A172 (cell line): ENCODE measurements around the genes BTRC and PPRC1.

DNA sequence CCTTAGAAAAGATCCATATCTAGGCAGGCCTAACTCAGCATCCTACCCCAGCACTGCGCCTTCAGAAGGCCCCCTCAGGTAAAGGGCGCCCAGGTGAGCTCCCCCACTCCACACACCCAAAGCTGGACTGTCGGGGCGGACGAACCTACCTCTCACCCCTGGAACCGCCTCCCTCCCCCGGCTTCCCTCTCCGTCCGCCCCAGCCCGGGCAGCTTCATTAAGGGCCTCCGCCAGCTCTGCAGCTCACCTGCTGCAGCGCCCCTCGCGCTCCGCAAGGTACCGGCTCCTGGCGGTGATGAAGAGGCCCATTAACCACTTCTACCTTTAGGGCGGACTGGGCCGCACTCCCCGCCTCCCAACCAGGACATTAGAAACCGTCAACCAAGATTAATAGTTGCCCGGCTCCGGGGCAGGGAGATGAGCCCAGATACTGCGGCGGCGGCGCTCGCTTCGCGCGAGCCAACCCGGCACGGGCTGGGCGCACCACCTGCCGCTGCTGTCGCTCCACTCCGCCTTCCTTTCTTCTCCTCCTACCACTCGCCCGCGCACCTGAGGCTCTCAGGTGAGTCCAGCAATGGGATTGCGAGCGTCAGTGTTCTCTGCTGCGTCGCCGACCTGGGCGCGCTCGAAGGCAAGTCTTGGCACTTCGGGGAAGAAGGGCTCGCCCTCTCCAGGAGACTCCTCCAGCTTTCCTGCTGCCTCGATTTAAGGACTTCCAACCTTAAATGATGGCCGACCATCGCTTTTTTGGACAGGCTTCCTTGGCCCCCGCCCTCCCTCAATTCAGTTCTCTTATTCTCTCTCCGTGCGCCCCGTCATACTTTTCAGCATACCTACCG, 13.7 kb upstream of the KAZALD1 start:
- RAMPAGE, long total RNA: no peak

DNA sequence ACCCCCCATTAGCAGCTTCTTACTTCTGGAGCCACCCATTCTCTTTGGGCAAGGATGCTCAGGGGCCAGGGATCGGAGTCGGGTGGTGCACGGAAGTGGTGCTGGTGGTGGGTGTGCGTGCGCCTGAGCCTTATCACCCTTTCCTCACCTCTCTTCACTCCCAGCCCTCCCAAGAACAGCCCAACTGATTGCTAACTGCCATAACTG, 286 bp downstream of the KAZALD1 start:
- RAMPAGE, long total RNA: no peak

DNA sequence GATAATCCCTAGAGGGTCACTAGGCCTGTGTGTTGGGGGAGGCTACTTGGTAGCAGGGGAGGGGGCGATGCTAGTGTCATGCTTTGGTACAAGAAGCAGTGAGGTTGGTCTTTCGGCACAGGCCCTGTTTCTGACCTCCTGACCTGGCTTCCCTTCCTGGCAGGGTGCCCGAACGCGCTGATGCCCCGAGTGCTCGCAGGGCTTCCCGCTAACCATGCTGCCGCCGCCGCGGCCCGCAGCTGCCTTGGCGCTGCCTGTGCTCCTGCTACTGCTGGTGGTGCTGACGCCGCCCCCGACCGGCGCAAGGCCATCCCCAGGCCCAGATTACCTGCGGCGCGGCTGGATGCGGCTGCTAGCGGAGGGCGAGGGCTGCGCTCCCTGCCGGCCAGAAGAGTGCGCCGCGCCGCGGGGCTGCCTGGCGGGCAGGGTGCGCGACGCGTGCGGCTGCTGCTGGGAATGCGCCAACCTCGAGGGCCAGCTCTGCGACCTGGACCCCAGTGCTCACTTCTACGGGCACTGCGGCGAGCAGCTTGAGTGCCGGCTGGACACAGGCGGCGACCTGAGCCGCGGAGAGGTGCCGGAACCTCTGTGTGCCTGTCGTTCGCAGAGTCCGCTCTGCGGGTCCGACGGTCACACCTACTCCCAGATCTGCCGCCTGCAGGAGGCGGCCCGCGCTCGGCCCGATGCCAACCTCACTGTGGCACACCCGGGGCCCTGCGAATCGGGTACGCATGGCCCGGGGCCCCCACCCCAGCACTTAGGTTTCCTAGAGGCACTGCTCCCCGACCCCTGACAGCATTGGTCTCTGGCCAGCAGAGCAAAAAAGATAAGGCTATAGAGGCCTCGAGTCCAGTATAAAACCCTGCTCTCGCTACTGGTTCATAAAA, 833 bp downstream of the KAZALD1 start:
- RAMPAGE, long total RNA: no peak

DNA sequence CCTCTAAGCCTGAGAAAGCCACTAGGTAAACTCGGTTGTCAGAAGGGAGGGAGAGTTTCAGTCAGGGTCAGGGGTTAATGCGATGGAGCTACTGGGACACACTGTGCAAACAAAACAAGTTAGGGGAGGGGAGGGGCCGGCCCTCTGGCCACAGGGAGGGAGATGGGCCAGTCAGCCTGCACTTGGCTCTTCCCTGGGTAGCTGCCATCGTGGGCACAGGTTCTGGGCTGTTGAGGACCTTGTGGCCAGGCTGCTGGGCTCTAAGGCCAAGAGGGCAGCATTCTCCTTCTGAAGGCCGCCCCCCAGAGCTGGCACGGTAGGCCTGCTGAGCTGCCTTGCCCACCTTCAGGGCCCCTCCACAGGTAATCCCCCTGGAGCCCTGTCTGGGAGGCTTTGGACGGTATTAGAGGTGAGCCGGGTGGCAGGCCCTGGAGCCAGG, 31.3 kb downstream of the KAZALD1 start:
- RAMPAGE, long total RNA: no peak

GRCh38 chr10:101353822-101354981, at the start of gene BTRC:
BTRC (plus strand) TSS chr10:101354165.
- RAMPAGE, long total RNA: no peak

DNA sequence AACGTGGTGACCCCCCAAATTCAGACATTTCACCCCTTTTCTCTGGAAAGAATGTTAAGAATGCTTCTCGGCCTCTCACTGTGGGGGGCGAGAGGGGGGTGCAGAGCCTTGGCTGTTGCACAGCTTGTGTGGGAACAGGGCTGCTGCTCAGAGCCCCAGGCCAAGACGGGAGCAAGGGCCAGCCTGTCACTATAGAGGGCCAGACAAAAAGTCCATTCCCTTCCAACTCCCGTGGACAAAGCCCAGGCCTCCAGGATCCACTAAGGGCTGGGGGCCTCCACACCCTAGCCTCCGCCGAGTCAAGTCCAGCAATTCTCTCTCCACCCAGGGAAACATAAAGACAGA, 26.9 kb downstream of the DPCD start:
- RAMPAGE, long total RNA: no peak

GRCh38 chr10:101781918-101782677, 1.1 kb downstream of the NPM3 start:
- RAMPAGE, long total RNA: no peak

DNA sequence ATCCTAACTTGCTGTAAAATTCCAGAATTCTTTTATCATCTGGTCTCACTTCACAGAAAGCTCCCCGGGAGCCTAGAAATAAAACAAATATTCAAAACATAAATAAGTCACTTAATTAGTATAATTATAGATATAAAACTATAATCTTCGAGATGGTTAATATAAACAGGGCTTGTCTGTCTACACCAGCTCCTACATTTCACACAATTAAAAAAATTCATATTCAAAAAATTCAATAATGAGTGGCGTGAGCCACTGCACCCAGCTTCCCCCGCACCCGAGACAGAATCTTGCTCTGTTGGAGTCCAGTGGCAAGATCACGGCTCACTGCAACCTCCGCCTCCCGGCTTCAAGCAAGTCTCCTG, 3.3 kb upstream of the NPM3 start:
- RAMPAGE, long total RNA: no peak

GRCh38 chr10:101803776-101804280, 14.4 kb downstream of the OGA start:
- RAMPAGE, long total RNA: no peak

DNA sequence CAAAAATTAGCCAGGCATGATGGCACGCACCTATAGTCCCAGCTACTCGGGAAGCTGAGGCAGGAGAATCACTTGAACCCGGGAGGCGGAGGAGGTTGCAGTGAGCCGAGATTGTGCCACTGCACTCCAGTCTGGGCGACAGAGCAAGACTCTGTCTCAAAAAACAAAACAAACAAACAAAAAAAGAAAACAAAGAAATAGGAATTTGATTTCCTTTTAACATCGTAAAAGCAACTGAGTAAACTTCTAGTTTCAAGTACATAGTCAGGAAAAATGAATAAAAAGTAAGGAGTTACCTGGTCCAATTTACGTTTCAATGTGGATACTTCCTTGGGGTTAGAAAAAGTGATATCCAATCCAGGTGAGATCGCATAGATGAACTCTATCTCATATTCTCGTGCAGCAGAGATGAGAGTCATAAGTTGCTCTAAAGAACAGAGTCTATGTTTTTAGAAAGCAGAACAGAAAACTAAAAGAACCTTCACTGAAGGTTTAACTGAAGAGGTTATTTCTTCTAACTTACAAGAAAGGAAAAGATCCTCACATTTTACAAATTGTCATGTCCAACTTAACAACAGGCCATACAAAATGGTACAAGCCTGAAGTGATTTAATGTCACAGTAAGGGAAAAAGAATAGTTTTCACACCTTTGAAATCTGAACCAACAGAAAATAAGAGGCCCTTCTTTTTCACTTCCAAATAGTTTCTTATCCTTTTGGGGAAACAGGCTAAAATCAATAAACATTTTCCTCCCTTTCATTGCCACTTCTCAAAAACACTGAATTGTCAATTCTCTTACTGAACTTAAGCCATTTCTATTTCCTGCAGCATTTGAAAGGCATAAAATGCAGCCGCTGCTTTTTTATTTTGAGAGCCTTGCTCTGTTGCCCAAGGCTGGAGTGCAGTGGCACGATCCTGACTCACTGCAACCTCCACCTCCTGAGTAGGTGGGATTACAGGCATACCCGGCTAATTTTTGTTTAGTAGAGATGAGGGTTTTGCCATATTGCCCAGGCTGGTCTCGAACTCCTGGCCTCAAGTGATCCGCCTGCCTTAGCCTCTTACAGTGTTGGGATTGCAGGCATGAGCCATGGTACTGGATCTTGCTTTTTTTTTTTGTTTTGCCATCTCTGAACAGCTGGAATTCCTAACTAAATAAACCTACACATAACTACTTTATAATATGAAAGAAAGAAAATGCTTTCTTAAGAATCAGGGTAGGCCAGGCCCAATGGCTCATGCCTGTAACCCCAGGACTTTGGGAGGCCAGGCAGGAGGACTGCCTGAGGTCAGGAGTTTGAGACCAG, 7.9 kb downstream of the OGA start:
- RAMPAGE, long total RNA: no peak

- RAMPAGE, long total RNA: no peak
These were observed 11.2 kb upstream of the OGA start for GRCh38 chr10:101829301-101830026.

GRCh38 chr10:101830203-101831200, 12.3 kb upstream of the OGA start:
- RAMPAGE, long total RNA: no peak

GRCh38 chr10:101858846-101859242, 15.2 kb upstream of the KCNIP2 start:
- RAMPAGE, long total RNA: no peak

GRCh38 chr10:101859399-101860093, 15.9 kb upstream of the KCNIP2 start:
- RAMPAGE, long total RNA: no peak

DNA sequence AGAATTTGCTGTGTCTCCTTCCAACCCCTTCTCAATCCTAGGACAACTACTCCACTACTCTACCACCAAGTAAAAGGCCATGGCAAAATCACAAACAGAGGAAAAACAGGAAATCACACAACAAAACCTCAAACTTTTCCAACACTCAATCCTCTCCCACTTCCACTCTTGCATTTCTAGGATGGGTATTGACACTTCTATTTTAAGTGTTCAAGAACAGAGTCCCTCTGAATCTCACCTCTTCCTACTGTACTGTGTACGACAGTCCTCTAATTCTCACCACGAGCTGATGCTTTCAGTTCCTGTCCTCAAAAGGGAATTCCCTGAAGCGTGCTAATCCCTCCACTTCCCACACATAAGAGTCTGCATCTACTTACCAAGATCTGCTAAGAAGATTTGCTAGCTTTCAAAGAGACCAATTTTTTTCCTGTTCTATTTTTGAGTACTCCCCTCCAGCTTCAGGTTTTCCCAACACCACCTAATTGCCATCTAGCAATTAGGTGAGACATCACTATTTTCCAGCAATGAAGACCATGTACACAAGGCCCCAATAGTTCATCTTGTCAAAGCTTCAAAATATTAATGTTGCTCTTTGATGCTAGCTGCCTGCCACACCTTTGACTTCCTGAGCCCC, 54.5 kb downstream of the ARMH3 start:
- RAMPAGE, long total RNA: no peak

DNA sequence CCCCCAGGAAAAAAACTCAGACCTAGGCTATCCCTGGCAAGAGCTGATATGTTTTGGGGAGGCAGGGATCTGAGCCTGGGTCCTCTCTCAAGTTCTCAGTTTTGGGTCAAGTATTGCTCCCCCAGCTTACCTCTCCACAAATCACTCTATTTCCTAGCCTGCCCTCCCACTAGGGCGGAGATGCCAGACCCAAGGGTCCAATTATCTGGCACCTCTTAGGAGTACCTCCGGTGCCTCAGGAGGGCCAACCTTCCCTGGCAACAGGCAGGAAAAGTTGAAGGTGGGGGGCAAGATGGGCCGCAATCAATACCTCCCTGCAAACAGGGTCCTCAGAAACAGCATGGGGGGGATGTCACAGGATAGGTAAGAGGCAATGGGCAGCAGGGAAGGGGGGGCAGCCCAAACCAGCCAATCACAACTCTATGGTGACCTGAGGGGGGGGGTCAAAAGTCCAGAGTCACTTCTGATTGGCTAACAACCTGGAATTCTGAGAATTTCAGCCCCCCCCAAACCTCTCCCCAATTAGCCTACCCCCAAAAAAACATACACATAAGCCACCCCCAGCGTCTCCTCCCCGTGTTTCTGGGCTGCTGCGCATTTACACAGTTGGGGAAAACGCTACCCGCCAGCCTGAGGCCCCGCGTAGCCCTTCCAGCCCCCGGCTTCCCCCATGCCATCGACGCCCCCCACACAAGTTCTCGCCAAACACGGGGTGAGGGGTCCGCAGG, 691 bp downstream of the LDB1 start:
- RAMPAGE, long total RNA: no peak

DNA sequence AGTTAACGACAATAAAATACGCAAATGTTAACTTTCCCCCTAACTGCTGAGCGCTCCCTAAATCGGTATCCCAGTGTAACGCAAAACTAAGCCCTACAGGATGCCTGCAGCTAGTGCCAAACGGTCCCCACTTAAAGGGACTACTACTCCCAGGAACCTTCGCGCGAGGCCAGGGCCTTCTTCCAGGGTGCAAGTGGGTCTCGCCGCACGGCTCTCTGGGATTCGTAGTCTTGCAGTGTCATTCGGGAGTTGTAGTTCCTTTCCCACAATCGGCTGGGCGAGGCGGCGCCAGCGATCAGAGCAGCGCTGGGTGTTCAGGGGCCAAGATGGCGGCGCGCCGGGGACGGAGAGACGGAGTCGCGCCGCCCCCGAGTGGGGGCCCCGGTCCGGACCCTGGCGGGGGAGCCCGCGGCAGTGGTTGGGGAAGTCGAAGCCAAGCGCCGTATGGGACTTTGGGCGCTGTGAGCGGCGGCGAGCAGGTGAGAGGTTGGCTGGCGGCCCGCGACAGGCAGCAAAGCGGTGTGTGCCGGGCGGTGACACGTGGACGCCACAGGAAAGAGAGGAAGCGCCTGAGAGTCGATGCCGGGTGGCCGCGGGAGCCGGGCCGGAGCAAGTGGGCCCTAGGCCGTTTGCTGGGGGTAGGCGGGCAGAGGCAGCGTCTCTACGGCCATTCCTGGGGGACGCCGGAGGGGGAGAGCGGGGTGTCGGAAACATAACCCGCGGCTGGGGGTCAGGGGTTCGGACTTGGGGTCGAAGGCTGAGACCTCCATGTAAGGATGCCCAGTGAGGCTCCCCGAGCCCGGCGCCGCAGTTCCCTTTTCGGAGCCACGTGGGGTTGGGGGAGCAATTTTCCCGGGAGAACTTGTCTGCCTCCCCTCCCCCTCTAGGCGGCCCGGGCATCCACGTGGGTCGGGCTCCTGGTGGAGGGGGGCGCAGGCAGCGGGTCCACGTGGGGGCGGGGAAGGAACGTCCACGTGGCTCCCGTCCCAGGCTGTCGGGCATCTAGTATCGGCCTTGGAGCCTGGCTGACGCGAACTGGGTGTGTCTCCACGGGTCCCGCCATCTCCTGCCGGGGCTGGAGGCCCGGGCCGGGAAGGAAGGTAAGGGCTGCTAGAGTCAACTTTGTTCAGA, at the start of gene PPRC1:
TSS of gene PPRC1 (plus strand) at position 298 of the 1,131 bp plus-strand sequence.
- RAMPAGE, long total RNA: no peak

DNA sequence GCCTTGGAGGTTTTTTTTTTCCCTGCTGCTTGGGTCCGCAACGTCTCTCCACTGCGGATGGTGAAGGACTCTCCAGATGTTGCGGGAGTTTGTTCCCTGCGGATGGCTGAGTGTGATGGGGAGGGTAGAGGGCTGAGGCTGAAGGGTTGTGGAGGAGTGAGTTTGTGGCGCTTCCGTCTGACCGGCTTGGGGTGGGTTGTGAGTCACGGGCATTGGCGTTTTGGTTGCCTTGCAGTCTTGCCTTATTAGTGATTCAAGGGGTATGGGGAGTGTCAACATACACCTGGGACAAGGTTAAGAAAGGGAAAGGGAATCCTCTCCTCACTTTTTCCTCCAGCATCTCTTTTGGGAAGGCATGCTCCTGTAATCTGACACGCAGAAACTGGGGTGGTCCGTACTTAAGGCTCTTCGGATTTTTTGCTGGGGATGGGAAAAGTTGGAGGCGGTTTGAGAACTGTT, 1.1 kb downstream of the PPRC1 start:
- RAMPAGE, long total RNA: no peak

- RAMPAGE, long total RNA: no peak
These were observed 6.3 kb upstream of the NOLC1 start for GRCh38 chr10:102145853-102146394.

DNA sequence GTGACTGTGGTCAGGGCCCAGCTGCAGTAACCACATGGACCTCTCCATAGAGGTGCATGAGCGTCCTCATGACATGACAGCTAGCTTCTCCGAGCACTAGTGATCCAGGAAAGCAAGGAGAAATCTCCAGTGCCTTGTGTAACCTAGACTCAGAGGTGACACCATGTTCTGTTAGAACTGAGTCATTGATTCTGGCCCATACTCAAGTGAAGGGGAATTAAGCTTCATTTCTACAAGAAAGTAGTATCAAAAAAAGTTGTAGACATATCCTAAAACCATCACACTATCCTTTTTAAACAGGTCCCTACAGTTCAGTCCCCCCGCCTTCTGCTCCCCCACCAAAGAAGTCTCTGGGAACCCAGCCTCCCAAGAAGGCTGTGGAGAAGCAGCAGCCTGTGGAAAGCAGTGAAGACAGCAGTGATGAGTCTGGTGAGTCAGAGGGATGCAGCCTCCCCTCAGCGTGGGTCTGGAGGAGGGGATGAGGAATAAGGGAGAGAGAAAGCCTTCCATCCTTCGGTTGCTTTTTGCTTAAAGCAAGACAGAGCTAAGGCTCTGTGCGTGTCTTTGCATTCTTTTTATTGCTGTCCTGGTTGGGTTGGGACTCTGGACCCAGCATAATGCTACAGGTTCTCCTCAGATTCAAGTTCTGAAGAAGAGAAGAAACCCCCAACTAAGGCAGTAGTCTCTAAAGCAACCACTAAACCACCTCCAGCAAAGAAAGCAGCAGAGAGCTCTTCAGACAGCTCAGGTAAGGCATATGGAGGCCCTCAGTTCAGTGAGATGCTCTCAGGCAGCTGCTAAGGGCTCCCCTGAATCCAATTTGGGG, 7.6 kb downstream of the NOLC1 start:
- RAMPAGE, long total RNA: no peak